HT-29 (cell line): Measurements from ENCODE around the genes TTC9C and SLC22A24.

DNA sequence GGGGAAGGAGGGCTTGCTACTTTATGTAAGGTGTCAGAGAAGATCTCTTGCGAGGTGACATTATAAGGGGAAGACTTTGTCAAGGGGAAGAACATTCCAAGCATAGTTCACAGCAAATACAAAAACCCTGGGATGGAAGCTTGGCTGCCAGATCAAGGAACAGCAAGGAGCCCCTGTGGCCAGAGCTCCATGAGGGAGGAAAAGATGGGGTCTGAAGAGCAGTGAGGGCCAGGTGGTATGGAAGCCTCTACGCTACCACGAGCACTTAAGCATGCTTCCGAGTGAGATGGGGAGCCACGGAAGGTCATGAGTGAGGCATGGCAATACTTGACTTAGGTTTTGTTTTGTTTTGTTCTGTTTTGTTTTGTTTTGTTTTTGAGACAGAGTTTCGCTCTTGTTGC is 62.2 kb downstream of the AHNAK start:
- RAMPAGE, long total RNA = no peak

DNA sequence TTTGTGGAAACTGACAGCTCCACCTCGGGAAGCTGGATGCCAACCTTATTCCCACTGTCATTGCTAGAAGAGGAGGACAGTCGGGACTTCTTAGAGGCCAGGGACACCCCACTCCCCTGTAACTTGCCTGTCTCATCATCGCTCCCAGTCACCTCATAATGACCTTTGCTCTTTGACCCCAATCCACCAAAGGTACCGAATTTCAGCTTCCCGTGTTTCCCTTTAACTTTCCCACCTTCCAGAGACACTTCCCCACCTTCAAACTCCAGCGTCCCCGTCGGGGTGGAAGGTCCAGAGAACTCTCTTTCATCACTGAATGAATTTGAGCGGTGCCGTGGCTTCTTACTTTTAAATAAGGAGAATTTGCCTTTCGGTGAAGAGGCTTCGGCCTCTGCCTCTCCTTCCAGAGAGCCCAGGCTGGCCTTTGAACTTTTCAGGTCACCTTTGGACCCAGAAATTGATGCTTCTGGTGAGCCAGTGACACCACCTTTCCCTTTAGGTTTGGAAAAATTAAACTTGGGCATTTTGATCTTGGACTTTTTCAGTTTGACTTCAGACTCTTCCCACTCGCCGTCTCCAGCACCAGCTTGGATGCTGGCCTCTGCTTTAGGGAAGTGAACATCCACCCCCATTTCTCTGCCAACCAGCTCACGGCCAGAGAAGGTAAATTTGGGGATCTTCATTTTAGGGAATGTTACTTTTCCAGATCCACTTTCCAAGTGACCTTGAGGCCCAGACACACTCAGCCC is 29.7 kb downstream of the AHNAK start:
- RAMPAGE, long total RNA = no peak

DNA sequence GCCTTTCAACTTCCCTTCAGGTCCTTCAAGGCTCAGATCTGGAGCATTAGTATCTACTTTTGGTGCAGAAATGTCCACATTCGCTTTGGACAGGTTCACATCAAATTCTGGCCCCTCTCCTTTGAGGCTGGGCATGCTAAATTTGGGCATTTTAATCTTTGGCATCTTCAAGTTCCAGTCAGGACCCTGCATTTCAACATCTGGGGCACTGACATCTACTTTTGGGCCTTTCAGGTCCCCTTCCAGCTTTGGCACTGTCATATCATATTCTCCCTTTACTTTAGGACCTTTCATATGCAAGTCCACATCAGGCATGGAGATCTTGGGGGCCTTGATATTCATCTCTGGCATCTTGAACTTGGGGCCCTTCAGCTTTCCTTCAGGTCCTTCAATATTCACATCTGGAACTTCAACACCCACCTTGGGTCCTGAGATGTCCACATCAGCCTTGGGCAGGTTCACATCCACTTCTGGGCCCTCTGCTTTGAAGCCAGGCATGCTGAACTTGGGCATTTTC is 15.3 kb downstream of the AHNAK start:
- RAMPAGE, long total RNA = no peak

- RAMPAGE, long total RNA = no peak
Observed at GRCh38 chr11:62557186-62557426, 10.5 kb upstream of the AHNAK start.

- RAMPAGE, long total RNA = no peak
Observed at GRCh38 chr11:62575472-62575958, 1.8 kb upstream of the EEF1G start.

- RAMPAGE, long total RNA = no peak
Observed at GRCh38 chr11:62690983-62691586, 1.8 kb upstream of the LRRN4CL start.

DNA sequence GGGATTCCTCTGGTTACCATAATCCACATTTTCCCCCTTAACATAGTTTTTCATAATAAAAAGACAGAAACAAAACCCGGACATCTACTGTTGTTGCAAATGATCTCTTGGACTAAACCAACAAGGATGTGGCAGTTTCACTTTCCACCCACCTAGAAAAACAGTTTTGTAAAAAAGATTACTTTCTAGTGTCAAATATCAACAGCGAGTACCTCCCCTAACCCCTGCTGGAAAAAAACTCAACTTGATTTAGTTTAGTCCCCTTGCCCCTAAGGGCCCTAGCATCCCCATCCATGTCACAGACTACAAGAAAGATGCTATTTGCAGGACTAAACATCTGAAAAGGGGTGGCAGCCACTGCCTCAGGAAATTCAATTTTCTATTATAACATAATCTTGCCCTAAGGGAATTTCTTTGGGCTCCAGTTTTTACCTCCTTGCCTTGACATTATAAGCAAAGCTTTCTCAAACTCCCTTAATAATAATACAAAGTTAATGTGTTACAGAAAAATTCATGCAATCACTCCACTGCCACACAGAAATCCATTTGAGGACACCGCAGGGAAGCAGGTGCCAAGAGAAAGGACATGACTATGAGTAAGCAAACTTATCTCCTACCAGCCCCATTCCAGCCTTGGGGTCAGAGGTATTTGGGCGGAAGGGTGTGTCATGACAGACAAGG is 5.6 kb downstream of the GNG3 start:
- RAMPAGE, long total RNA = no peak

DNA sequence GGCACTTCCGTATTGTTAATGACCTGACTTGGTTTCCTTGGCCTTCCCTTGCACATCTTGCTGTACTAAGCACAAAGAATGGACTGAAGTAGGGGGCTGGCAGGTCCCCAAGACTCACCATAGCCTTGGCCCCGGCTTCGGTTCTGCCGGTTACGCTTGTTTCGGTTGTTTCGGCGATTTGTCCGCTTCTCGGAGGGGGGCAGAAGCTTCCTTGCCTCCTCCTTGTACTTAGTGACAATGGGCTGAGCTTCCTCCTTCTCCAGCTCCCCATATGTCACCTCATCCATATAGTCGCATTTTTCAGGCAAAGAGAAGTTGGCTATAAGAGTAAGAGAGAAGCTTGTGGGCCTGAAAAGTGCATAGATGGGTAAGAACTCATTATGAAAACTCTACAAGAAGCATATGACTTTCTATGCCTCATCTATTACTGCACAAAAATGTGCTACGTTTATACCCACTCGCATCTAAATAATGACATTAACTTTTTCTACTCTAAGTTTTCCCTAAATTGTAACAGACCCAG is 9.5 kb downstream of the GNG3 start:
- RAMPAGE, long total RNA = no peak

GRCh38 chr11:62727827-62728000 is 457 bp upstream of the HNRNPUL2 start:
- RAMPAGE, long total RNA = no peak

- RAMPAGE, long total RNA = start-site peak on the plus strand at chr11:62728485-62728534, 45 and 34 reads in 2 replicates
Observed at GRCh38 chr11:62728001-62729037, at the start of gene TTC9C. TSS of gene TTC9C (plus strand) at chr11:62728486.

GRCh38 chr11:62832605-62833356 is 930 bp upstream of the STX5 start:
- RAMPAGE, long total RNA = no peak

- RAMPAGE, long total RNA = no peak
Observed at GRCh38 chr11:63143984-63144377, at the start of gene SLC22A24. TSS of gene SLC22A24 (minus strand) at chr11:63144221.

DNA sequence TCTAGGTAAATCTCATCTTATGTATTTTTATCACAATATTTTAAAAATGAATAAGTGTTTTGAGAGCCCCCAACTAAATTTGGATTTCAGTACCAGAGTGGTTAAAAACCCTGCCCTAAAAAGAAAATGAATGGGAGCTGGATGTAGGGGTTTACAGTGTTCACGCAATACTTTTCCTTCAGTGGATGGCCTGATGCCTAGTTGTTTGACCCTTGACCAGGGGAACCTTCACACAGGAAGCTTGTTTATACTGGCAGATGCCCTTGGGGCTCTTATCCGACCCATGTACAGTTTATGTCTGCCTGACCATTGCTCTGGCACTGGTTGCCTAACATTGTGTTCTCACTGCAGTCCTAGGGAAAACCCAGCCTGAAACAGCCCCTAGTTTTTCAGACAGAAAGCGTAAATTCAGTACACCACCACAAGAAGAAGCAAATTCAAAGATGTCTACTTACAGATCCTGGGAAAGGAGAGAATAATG is 35.0 kb downstream of the SLC22A9 start:
- RAMPAGE, long total RNA = no peak

GRCh38 chr11:63532889-63533770 is 3.5 kb upstream of the PLAAT4 start:
- RAMPAGE, long total RNA = no peak

GRCh38 chr11:63564336-63565407 is 1.5 kb upstream of the PLAAT2 start:
- RAMPAGE, long total RNA = no peak

- RAMPAGE, long total RNA = no peak
Observed at GRCh38 chr11:63609572-63610085, 4.6 kb downstream of the PLAAT3 start.

- RAMPAGE, long total RNA = no peak
Observed at GRCh38 chr11:63762007-63762445, 6.5 kb downstream of the ZFTA start.

- RAMPAGE, long total RNA = no peak
Observed at GRCh38 chr11:63909146-63909902, 7.6 kb downstream of the RCOR2 start.

DNA sequence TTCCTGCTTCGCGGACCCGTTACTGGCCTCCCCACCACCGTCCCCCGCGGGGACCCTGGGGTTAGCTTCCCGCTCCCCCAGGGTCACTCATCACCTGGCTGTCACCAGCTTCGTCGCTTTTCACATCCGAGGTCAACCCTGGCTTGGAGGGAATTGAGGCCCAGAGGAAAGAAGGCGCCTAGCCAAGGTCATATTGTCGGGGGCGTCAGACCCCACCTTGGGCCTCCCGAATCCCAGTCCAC is 467 bp downstream of the NAA40 start:
- RAMPAGE, long total RNA = no peak

DNA sequence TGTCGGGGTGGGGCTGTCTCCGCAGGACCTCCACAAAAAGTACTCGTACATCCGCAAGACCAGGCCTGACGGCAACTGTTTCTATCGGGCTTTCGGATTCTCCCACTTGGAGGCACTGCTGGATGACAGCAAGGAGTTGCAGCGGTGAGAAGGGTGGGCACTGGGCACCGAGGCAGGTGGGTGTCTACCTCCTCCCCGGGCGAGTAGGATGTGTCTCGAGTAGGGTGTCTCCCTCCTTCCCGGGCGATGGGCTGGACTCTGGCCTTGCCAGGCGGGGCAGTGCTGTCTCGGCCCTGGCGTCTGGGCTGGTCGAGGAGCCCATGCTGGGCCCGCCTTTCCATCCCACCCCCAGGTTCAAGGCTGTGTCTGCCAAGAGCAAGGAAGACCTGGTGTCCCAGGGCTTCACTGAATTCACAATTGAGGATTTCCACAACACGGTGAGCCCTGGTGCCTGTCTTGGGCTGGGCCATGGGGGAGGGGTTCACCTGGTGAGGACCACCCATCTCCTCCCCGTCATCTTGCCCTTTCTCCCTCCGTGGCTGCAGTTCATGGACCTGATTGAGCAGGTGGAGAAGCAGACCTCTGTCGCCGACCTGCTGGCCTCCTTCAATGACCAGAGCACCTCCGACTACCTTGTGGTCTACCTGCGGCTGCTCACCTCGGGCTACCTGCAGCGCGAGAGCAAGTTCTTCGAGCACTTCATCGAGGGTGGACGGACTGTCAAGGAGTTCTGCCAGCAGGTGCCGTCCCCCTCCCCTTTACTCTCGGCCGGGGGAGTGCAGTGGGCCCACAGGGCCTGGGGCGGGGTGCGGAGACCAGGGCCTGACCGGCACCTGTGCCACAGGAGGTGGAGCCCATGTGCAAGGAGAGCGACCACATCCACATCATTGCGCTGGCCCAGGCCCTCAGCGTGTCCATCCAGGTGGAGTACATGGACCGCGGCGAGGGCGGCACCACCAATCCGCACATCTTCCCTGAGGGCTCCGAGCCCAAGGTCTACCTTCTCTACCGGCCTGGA is 10.6 kb downstream of the OTUB1 start:
- RAMPAGE, long total RNA = no peak